Bronchial epithelial cell (primary cell): ENCODE results near the genes CRIP3 and YIPF3.

DNA sequence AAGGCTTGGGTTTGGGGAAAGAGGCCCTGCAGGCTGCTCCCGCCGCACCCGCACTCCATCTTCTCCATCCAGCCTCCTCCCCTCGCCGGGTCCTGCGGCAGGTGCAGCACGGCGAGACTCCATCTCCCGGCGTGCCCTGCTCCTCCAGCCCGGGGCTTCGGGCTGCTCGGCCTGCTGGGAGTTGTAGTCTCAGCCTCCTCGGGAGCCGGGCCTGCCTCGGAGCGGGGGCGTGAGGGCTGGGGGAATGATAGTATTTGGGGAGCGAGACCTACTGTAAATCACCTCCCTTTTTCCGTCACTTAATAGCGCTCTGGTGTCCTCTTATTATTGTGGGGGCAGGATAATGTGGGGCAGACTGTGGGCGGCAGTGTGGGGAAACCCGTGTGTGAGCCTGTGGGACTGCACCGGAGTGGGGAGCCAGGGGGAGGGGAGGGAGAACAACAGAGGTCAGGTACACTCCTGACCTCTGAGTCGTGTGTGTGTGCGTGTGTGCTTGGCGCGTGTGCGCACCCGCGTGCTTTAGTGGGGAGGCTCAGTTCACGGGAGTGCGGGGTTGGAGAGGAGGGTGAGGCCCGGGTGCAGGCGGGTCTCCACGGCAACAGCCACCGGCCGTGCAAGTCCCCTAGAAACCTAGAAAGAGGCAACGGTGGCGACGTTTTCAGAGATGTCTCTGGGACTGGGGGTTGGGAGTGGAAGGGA is 4.0 kb downstream of the TTBK1 start:
- RRBS, 2 experiments: 1% methylated on average over 9 to 10 of the region's 41 CpGs

GRCh38 chr6:43308257-43309193 is at the start of gene CRIP3:
CRIP3 (minus strand) TSS chr6:43308826.
- RRBS, 2 experiments: no CpG with 5 or more reads among the region's 43 CpGs

DNA sequence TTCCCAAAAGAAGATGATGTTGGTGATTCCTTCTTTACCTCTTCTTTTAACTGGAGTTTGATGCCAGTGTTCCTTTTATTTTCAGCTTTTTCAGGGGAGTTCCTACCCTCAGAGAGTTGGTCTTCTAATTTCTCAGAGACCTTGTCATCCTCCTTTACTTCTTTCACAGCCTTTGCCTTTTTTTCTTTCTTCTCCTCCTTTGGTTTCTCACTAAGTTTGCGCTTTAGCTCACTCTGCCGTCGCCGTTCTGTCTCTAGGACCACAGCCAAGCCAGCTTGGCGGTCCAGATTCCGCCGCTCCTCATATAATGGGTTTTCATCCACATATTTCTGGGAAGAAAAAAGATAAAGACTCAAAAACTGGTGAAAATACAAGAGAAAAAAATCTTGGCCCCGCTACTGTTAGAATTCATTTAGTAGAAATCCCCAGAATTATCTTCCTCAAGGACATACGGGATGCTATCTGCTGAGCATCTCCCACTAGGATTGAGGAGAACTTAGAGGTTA is 29.2 kb downstream of the ZNF318 start:
- RRBS, 2 experiments: no CpG with 5 or more reads among the region's 9 CpGs

DNA sequence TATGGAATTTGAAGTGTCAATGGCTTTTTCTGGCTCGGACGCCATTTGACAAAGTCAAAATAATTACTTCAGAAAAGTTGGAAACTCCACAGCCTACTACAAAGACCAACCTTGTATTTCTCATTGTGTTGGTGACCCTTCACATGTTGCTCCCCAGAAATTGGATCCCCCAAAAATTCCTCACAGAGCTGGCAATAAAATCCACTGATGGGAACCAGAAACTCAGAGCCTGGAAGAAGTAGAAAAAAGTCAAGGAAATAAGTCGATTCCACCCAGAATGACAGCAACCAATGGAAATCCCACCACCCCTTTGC is 28.8 kb downstream of the ZNF318 start:
- RRBS, 2 experiments: no CpG with 5 or more reads among the region's 3 CpGs

- RRBS, 2 experiments: no CpG with 5 or more reads among the region's 24 CpGs
Measured at GRCh38 chr6:43455716-43456238, 429 bp upstream of the DLK2 start.

- RRBS, 2 experiments: no CpG with 5 or more reads among the region's 7 CpGs
Measured at GRCh38 chr6:43493822-43494366, 16.3 kb downstream of the LRRC73 start.

- RRBS, 2 experiments: 1% methylated on average over 13 of the region's 59 CpGs
Measured at GRCh38 chr6:43516256-43517252, at the start of gene YIPF3. YIPF3 (minus strand) TSS chr6:43516926.

GRCh38 chr6:43626075-43626574 is 2.9 kb downstream of the GTPBP2 start:
- RRBS, 2 experiments: no CpG with 5 or more reads among the region's 8 CpGs

GRCh38 chr6:43714322-43714745 is 26.7 kb upstream of the MRPS18A start:
- RRBS, 2 experiments: no CpG with 5 or more reads among the region's 4 CpGs

- RRBS, 2 experiments: no CpG with 5 or more reads among the region's 7 CpGs
Measured at GRCh38 chr6:43769067-43769571, 892 bp upstream of the VEGFA start.

DNA sequence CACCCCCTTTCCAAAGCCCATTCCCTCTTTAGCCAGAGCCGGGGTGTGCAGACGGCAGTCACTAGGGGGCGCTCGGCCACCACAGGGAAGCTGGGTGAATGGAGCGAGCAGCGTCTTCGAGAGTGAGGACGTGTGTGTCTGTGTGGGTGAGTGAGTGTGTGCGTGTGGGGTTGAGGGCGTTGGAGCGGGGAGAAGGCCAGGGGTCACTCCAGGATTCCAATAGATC is 526 bp upstream of the VEGFA start:
- RRBS, 2 experiments: no CpG with 5 or more reads among the region's 11 CpGs

DNA sequence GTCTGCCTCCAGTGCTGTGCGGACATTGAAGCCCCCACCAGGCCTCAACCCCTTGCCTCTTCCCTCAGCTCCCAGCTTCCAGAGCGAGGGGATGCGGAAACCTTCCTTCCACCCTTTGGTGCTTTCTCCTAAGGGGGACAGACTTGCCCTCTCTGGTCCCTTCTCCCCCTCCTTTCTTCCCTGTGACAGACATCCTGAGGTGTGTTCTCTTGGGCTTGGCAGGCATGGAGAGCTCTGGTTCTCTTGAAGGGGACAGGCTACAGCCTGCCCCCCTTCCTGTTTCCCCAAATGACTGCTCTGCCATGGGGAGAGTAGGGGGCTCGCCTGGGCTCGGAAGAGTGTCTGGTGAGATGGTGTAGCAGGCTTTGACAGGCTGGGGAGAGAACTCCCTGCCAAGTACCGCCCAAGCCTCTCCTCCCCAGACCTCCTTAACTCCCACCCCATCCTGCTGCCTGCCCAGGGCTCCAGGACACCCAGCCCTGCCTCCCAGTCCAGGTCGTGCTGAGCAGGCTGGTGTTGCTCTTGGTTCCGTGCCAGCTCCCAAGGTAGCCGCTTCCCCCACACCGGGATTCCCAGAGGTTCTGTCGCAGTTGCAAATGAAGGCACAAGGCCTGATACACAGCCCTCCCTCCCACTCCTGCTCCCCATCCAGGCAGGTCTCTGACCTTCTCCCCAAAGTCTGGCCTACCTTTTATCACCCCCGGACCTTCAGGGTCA is 9.8 kb downstream of the VEGFA start:
- RRBS, 2 experiments: 35 to 59% methylated on average over 1 of the region's 12 CpGs

DNA sequence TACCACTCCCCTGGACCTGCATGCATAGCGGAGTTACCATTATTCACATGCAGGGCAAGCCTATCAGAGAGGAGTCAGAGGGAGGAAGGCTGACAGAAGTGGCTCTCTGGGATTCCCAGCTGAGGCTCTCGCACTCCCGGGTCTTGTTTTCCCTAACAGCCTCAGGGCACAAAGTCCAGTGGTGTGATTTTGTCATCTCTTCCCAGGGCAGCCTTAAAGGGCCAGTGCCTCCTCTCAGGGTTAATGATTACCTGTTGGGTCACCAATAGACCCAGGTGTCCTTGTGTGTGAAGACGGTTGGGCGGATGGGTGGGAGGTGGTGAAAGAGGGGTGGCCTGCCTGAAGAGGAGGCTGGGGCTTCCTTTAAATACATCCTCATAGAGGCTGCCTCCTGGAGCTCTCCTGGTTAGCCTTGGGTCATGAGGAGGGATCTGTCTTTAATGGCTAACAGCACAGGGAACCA is 36.4 kb downstream of the VEGFA start:
- RRBS, 2 experiments: no CpG with 5 or more reads among the region's 5 CpGs

DNA sequence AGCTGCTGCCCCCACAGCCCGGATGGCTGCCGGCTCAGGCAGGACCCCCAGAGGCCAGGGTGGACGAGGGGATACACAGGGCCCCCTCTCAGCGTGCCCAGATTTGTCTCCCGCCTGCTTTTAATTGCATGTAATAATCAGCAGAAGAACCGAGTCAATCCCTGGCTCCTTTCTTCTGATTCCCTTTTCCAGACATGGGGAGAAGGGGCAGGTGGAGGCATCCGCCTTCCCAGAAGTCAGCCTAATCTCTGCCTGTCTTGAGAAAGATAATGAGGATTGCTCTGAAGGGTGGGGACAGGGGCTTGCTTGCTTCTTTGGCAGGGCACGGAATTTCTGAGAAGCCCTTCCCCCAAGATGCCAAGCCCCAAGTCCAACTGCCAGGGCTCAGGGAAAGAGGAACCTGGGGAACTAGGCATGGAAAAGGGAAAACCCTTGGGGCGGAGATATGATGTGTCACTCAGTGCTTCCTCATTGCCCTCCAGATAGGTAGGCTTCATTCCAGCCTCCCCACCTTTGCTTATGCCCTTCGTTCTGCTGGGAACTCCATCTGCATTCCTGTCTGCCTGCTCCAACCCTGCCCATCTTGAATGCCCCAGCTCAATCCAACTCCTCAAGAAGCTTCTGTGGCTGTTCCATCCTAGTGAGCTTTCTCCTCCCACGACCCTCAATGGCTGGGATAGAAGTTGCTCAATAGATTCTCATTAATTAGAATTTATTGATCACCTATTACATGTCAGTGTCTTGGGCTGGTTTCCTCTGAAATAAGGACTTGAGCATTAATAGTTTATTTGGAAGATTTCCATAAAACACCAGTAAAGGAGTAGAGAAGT is 61.1 kb downstream of the VEGFA start:
- RRBS, 2 experiments: no CpG with 5 or more reads among the region's 11 CpGs

GRCh38 chr6:44003230-44003825 is 123.9 kb downstream of the MRPL14 start:
- RRBS, 2 experiments: no CpG with 5 or more reads among the region's 18 CpGs

DNA sequence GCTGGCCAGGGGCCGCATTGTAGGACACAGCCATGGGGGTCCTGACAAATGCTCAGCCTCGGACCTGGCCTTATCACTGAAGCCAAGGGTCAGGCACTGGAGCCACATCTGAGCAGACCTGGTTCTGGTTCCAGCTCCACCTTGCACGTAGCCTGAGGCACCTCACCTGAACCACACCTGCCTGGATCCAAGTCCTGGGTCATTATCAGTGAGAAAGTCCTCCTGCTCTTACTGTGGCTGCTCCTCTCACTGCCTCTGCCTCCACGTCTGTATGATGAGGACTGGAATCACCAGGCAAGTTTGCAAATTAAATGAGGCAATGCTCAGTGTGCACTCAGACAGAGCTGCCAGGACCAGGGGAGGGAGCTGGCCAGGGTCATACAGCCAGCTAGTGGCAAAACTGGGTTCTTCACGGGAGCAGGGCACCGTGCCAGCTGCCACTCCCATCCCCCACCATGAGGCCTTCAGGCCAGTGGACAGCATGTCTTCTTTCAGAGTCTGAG is 40.2 kb downstream of the MRPL14 start:
- RRBS, 2 experiments: no CpG with 5 or more reads among the region's 6 CpGs

GRCh38 chr6:44119535-44120138 is 7.6 kb downstream of the MRPL14 start:
- RRBS, 2 experiments: no CpG with 5 or more reads among the region's 5 CpGs

- RRBS, 2 experiments: no CpG with 5 or more reads among the region's 10 CpGs
Measured at GRCh38 chr6:44133077-44134132, 6.1 kb downstream of the TMEM63B start.

- RRBS, 2 experiments: no CpG with 5 or more reads among the region's 5 CpGs
Measured at GRCh38 chr6:44176413-44176681, 17.7 kb downstream of the CAPN11 start.

GRCh38 chr6:44226504-44227264 is 3.3 kb downstream of the SLC29A1 start:
- RRBS, 2 experiments: no CpG with 5 or more reads among the region's 13 CpGs